H9 (cell line): ENCODE measurements around a stretch of chr5.

DNA sequence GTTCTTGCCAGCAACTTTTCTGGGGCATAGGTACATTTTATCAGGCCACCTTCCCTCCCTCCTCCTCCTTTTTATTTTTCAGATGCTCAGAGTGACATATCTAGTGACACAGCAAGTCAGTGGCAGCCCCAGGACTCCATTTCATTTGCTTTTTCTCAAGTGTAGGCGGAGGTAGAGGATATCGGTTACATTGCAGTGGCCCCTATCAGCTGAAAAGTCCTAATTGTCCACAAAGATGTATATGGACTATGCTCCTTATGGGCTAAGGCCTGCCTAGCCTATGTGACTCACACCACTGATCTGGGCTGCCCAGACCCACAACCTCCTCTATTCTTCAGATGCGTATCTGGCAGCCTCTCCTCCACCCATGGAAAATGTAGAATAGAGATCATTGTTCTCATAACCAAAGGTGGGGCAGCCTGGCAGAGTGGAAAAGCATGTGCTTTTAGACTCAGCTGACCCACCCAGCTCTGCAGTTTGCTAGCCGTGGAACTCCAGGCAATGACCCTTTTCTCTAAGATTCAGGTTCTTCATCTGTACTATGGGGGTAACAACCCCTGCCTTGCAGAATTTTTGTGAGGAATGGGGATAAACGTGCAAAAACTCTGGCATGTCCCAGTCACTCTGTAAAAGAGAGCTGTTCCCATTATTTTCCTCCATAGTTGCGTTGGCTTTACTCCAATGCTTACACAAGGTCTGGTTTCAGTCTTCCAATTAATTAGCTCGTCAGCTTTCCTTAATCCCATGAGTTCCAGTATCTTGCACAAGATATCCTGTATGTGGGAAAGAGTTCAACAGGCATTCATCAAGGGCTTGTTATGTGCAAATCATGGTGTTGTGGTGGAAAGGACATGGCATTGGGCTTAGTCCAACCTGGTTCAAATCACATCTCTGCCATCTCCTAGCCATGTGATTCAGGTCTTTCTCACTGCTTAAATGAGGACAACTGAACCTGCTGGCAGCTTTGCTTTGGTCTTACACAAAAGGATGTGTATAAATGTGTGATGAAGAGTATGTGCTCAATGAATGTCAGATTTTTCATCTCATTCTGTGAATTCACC is 77.2 kb upstream of the PANK3 start:
- PRO-cap = no peak

- PRO-cap = no peak
Observed at GRCh38 chr5:168662134-168662897, 83.1 kb upstream of the PANK3 start.

- PRO-cap = no peak
Observed at GRCh38 chr5:168667531-168667810, 88.3 kb upstream of the PANK3 start.

DNA sequence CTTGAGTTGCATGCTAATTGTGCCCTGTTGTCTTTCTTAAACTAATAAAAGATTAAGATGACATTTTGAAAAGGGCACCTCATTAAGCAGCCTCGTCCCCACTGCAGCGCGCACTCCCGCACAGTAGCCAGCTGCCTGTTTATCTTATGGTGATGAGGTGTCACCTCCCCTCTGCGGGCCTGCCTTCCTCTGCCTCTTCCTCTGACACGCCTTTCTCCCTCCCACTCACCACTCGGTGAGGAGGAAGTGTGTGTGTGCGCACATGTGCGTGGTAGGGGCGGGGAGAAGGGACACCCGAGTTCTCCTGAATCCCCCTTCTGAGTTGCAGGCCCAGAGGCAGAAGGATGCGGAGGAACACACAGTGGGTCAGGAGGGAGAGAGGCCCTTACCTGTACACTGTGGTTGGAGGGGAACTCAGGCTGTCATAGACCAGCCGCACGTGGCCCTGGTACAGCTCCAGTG is 104.4 kb upstream of the PANK3 start:
- PRO-cap = no peak

- PRO-cap = no peak
Observed at GRCh38 chr5:168734663-168735040, 155.5 kb upstream of the PANK3 start.

DNA sequence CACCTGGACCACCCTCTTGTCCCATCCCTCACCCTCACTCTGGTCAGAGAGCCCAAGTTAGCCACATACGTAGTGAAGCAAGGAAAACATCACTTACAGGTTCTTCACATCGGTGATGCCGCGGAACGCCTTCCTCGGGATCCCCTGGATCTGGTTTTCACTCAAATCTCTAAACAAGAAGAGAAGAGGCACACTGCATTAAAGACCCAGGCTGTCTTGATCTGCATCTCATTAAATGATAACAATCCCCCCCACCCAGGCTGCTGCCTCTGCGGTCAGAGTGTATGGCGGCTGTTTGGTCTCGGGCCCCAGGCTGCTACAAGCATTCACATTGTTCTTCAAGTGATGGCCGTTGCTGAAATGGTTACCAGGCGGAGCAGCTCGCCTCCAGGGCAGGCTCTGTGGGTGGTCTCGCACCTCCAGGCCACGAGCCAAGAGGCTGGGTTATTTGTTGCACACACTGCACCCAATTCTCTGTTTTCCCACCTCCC is 304.0 kb upstream of the PANK3 start:
- PRO-cap = no peak

DNA sequence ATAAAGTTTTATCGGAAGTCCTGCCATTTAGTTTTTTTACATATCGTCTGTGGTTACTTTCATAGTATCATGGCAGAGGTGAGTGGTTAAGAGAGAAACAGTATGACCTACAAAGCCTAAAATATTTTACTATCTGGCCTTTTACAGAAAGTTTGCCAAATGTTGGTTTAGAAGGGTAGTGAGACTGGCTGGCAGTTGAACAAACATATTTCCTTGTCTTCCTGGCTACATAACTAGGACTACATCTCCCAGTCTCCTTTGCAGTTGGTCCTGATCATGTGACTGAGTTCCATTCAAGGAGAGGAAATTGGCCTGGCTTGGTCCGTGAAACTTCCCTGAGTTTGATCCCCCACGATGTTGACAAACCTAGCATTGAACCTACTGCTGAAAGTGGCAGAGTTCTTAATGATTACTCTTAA is 280.9 kb downstream of the SLIT3 start:
- PRO-cap = unidirectional peak, plus-strand start at position 304 of the sequence

DNA sequence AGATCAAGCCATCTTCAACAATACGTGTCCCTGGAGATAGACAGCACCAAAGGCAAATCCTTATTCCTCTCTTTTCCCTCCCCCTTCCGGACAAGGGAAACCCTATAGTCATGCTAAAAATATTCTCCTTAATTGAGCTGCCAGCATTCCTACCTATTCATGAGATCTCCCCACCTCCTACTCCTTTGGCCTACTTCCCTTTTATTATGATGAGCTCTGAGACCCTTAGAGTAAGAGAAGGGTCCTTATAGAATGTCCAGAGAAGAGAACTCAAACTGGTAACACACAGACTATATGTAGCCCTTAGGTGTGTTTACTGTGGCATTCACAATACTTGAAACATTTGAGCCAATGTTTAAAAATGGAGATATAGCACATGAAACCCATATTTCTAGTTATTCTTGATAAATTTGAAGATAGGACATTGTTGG is 10.9 kb downstream of the LCP2 start:
- PRO-cap = no peak

DNA sequence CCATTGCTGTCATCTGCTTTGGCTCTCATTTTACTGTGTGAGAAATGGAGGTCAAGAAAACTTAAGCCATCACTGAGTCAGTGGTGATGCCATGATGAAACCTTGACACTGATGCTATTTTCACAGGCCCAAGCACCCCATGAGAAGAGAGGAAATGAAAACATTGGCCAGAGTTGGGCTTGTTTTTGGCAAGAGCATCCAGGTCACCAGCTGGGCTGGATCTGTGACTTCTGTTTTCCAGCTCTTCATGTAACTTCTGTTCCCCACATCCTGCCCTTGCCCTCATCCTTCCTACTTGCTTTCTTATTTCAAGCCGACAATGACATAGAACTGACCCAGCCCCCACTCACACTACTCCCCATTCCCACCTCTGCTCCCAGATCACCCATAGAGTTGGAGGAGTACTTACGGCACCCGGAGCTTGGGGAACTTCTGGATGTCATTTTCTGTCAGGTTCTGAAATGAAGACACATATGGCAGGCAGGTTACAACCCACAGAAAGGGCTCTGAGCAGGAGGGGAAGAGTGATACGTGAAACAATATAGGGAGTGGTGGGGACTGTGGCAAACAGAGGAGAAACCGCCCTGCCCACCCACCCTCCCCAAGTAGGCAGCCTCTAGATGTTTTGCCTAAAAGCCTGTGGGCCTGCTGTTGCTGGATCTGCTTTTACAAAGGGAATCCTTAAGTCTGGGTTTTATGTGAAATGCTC is 9.9 kb downstream of the LCP2 start:
- PRO-cap = no peak

GRCh38 chr5:171317327-171317526 is 8.2 kb downstream of the TLX3 start:
- PRO-cap = no peak

- PRO-cap = no peak
Observed at GRCh38 chr5:171392464-171393127, 4.9 kb downstream of the NPM1 start.

GRCh38 chr5:171396130-171396796 is 8.6 kb downstream of the NPM1 start:
- PRO-cap = no peak

DNA sequence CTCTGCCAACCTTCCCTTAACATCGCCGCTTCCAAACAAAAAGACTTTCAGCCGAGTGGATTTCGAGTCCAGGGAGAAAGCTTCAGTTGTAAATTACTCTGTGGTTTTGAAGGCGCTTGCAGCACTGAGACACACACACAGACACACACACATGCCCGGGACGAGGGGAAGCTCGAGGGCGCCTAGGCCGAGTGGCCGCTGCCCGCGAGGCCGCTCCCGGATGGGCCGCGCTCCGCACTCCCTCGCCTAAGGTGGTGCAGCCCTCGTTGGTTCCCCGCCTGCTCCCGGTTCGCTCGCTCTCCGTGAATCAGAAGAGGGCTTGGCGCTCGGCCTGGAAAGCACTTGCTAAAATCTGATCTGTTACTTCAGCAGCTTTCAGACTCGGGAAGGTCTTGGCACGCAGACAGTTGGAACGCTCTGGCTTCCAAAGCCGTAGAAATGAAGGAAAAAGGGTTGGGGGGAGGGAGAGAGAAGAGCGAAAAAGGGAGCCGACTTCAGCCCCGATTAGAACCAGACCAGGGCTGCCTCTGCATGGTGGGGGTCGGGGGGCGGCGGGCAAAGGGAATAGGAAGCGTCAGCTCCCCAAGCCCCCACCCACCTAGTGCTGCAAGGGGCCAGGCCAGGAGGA is 1.5 kb downstream of the FGF18 start:
- PRO-cap = unidirectional peak, minus-strand start at position 419 of the sequence

DNA sequence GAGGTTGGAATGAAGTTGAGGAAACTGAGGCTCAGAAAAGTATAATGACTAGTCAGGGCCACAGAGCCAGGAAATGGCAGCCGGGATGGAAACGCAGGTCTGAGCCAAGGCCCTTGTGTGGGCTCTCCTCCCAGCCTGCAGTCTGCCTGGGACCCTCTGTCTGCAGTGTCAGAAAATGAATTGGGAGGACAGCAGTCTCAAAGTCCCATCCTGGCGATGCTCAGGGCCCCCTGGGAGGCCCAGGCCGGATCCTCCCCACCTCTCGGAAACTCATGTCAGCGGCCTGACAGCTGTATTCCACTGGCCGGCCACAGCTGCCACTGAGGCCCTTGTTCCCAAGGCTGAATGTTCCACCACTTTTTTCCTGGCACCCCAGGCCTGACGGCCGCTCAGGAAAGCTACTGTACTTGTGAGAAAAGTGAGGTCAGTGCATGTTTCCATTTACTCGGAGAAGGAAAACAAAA is 179.9 kb downstream of the FGF18 start:
- PRO-cap = no peak

GRCh38 chr5:171701150-171701476 is 84.5 kb upstream of the SMIM23 start:
- PRO-cap = no peak

DNA sequence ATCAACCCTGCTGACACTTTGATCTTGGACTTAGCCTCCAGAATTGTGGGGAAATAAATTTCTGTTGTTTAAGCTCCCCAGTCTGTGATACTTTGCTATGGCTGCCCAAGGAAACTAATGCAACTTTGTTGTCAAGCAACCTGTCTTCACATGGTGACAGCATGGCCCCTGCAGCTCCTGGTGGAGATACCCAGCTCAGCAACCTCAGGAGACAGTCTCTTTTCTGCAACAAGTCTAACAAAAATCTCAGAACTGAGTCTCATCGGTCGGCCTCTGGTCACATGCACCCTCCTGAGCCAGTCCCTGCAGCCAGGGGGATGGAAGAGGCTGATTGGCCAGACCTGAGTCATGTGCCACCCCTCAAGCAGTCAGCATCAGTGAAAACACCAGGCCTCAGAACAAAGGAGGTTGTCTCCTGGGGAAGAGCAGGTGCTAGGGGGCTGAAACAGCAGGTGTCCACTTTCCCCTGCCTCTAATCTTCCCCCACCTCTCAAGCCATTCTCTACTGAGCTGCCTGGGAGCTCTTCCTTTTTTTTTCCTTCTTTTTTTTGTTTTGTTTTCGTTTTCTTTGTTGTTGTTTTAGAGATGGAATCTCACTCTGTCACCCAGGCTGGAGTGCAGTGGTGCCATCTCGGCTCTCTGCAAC is 54.4 kb downstream of the SMIM23 start:
- PRO-cap = unidirectional peak, plus-strand start at position 401 of the sequence

GRCh38 chr5:171845389-171845588 is 59.7 kb downstream of the SMIM23 start:
- PRO-cap = no peak

DNA sequence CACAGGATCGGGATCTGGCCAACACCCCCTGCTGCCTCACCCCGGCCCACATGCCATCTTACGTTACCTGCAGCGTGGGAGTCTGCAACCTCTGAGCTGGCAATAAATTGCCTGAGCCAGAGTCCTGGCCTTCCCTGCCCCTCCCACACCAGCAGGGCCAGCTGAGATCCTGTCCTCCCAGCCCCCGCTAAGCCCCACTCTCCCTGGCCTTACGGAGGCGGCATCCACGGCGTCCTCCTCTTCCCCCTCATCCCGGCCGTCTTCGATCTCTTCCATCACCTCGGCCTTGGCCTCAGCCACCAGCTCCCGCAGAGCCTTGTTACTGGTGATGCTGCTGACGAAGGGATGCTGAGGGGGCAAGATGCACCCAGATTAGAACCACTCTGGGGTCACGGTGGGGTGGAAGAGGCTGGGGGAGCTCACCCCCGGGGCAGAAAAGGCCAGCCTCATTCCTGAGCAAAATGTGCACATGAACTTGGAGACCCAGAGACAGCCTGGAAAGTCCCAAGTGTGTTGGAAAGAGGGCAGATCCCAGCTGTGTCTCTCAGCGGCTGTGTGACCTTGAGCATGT is 89.9 kb upstream of the FBXW11 start:
- PRO-cap = no peak

DNA sequence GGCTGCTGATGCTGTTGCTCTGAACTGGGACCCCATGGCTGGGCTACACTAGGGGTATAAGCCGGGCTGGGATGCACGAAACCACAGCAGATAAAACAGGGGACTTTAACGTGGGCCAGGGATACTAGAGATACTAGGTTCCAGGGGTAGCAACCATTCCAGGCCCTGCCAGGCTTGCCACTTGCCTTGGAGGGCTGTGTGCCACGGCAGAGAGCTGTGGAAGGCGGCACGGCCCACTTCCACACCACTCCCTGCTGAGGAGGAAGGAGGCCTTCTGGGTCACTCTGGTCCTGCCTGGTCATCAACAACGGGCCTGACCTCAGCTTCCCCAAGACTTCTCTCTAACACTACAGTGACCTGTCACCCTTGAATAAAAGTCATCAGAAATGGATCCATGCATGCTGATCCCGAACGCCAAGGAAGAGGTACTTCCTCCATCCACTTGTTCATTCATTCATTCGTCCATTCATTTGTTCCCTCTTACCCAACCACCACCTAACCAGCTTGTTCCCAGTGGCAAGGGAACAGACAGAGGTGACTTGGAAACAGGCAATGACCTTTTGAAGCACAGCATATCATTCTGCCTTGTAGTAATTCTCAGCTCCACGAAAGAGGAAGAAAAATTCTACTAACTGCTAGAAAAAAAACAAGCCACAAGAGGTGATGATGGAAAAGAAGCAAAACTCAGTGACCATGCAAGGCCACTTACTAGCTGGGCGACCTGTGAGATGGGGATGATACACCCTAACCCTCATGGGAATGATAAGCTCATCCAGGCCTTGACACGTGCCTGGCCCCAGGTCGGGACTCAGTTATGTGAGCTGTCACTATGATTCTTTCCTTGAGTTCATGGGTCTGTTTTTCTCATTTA is 58.7 kb downstream of the STK10 start:
- PRO-cap = no peak

GRCh38 chr5:172133313-172133799 is 54.7 kb downstream of the STK10 start:
- PRO-cap = no peak